ENCODE data around the genes BEST3 and CNOT2.

GRCh38 chr12:68634007-68635105 lies 23.7 kb downstream of the RAP1B start:
- PRO-cap, result no peak

DNA sequence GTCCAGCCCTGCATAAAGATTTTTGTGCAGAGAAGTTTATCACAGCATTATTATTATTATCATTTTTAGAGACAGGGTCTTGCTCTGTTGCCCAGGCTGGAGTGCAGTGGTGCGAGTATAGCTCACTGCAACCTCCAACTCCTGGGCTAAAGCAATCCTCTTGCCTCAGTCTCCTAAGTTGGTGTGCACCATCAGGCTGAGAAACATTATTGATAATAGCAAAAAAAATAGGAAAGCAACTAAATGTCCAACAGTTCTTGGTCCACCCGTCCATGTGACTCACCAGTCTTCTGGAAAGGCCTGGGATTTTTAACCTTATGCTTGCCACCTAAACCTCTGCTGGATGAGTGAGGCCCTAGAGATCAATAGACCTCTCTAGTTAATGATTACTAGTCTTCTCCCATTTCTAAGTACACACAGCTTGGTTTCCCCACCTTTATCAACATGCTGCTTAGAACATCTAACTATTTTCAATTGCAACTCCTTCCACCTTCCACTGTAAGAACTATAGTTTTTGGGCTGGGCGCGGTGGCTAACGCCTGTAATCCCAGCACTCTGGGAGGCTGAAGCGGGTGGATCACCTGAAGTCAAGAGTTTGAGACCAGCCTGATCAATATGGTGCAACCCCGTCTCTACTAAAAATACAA lies 19.0 kb upstream of the MDM2 start:
- PRO-cap, result no peak

GRCh38 chr12:68805616-68806093 lies 2.3 kb upstream of the MDM2 start:
- PRO-cap, result no peak

DNA sequence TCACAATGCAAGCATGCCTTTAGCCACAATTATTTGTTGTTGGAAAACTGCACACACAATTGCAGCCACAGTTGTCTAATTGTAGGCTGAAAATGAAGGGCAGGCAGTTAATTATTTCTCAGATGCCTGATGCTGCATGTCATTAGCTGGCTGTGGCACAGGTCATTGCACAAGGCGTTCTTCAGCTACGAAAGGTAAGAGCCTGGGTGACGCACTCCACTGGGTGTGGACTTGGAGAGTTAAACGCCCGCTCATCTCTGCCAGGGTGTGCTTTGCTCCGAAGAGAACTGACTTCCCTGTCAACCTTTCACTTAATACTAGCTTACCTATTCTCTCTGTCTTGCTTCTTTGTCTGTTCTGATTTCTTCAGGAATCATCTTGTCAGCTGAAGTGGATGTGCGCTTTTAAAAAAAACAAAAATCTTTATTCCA lies 91.4 kb upstream of the CPM start:
- PRO-cap, result no peak

DNA sequence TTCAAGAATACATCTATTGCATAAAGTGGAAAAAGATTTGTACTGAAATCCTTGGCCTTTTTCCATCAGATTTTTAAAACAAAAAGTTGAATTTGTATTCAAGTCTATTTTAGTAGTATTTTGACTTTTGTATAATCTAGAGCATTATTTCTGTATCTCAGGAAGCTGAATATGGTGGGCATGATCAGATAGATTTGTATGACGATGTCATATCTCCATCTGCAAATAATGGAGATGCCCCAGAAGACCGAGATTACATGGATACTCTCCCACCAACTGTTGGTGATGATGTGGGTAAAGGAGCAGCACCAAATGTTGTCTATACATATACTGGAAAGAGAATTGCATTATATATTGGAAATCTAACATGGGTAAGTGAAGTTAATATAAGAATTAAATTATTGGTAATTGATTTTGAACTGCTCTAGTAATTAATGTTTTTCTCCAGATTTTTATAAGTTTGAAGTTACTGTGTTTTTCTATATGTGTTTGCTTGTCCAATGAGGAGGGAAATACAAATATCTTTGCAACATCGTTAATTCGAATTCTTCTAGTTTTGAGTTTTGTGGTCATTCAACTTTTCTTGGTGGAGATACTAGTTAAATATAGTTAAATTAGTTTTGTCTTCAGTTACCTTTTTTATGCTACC lies 11.7 kb downstream of the CPSF6 start:
- PRO-cap, result no peak

DNA sequence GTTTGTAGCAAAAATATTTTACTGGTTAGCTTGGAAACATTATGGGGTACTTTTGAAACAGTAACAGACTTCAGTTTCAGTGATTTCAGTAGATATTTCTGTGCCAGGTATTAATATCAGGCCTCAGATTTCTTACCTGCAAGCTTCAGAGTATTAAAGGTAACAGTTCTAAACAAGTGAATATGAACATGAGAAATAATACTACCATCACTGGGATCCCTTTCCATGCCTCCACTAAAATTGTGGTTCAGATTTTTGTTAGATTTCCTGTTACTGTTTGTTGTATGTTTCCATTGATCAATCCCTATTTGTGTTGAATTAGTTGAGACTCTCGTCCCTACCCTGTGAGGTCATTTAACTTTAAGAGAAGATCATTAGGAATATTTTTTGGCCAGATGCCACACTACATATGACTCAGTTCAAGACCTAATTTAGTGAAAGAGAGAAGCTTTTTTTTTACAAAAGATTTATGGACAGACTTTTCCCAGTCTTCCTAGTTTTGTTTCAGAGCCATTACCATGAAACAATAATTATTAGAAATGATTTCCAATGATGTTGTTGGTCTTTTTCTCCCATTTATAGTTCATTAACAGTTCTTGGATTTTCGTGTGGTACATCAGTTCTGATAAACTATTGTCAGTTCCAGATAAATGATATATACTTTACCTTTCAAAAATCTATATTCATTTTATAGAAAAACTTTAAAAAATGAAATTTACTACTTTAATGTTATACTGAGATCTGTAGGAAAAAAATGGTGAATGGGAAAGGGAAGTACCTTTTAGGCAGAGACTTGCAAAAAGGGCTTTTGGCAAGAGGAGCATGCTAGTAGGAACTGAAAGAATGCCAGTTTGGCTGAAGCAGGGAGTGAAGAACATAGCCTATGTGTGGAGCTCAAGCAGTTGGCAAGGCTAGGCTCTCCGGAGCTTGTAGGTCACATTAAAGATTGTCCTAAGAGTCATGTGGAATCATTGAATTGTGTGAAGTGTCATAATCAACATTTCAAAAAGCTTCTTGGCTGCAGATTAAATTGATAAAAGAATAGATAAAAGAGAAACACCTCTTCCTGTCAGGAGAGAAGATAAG lies 35.6 kb downstream of the CPSF6 start:
- PRO-cap, result no peak

- PRO-cap, result no peak
Observed at GRCh38 chr12:69283674-69284556, 44.5 kb downstream of the CPSF6 start.

DNA sequence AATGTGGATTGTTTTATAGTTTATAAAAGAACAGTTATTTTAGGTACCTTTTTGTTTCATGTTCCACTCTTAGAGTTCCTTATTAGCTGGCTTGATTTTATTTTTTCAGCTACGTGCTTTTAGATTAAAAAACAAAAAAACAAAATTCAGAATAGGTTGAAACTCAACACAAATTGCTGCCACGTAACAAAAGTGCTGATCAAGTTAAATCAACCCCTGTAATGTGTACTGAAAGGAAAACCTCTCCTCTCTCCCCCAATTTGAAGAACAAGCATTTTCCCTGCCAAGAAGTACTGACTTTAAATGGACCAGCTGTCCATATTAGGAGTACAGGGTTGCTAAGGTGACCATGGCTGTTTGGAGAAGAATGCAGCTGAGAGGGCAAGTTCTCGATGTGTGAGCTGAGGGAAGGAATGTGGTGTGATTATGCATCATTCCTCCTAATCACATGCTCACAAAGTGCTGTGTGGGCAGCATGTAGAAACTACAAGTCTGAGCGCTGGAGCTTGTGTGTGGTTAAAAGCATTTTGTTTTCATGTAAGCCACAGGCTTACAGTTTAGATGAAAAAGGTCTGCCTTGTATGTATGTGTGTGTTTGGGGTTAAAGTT lies 50.9 kb upstream of the CCT2 start:
- PRO-cap, result bidirectional peak, plus-strand start at position 455 of the sequence, minus-strand start at position 371 of the sequence

- PRO-cap, result no peak
Observed at GRCh38 chr12:69699246-69699652, at the start of gene BEST3. TSS of gene BEST3 (minus strand) at chr12:69699303.

GRCh38 chr12:69936034-69936640 lies 111.1 kb downstream of the MYRFL start:
- PRO-cap, result no peak

GRCh38 chr12:69966821-69967393 lies 141.9 kb downstream of the MYRFL start:
- PRO-cap, result no peak

- PRO-cap, result bidirectional peak, plus-strand start at chr12:70243224, minus-strand start at chr12:70242985; bidirectional peak, plus-strand start at chr12:70243436, minus-strand start at chr12:70243328
Observed at GRCh38 chr12:70243144-70243526, at the start of gene CNOT2. TSS of gene CNOT2 (plus strand) at chr12:70243433.

DNA sequence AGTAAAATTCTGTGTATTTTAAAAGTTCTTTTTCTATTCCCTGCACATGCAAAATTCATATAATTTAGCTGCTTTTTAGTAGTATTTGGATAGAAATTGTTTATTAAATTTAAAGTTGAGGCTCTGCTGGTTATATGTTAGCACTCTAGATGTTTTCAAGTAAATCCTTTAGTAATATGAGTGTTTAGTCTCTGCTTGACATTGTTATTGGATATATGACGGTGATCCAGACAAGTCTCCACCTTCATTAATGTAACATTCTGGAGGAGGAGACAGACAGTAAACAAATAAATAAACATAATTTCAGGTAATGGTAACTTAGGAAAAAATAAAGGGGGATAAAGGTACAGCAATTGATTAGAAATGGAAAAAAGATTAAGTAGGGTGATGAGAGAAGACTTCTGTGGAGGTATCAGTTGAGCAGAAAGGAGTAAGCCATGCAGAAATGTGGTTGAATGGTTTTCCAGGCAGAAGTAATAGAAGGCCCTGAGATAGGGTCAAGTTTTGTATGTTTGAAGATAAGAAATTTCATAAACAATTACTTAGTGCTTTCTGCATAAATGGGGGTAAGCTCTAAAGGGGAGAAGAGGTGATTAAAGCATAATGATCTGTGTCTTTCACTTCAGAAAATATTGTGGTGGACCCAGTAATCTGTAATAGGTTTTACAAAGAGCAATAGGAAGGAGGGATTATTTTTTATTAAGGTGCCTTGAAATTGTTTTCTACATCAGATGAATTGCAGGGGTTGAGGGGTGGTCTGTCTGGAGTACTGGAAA lies 7.2 kb downstream of the CNOT2 start:
- PRO-cap, result no peak

GRCh38 chr12:70367352-70368069 lies 1.4 kb downstream of the KCNMB4 start:
- PRO-cap, result no peak

DNA sequence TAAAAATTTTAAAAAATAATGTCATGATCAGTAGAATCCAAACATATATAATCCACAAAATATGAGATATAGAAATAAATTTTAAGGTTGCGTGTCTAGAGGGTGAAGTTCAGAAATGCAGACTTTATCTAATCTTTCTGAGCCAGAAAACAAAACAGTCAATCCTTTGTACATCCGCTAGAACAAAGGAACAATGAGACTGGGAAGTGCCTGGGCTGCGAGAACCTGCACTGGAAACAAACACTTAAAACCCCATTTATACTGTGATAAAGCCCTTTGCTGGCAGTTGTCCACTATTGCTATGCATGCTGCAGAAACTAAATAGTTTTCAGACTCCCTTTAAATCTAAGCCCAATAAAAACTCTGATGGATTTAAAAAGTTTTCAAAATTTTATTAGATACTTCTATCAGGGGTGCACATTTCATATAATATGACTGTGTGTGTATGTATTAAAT lies 38.4 kb downstream of the PTPRB start:
- PRO-cap, result no peak

DNA sequence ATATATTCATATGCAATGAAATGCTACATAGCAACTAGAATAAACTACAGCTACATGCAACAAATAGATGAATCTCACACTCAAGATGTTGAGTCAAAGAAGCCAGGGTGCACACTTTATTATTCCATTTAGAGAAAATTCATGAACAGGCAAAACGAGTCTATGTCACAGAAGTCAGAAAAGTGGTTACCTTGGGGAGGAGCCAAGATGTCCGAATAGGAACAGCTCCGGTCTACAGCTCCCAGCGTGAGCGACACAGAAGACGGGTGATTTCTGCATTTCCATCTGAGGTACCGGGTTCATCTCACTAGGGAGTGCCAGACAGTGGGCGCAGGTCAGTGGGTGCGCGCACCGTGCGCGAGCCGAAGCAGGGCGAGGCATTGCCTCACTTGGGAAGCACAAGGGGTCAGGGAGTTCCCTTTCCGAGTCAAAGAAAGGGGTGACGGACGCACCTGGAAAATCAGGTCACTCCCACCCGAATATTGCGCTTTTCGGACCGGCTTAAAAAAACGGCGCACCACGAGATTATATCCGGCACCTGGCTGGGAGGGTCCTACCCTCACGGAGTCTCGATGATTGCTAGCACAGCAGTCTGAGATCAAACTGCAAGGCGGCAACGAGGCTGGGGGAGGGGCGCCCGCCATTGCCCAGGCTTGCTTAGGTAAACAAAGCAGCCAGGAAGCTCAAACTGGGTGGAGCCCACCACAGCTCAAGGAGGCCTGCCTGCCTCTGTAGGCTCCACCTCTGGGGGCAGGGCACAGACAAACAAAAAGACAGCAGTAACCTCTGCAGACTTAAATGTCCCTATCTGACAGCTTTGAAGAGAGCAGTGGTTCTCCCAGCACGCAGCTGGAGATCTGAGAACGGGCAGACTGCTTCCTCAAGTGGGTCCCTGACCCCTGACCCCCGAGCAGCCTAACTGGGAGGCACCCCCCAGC lies 39.6 kb downstream of the TSPAN8 start:
- PRO-cap, result no peak

DNA sequence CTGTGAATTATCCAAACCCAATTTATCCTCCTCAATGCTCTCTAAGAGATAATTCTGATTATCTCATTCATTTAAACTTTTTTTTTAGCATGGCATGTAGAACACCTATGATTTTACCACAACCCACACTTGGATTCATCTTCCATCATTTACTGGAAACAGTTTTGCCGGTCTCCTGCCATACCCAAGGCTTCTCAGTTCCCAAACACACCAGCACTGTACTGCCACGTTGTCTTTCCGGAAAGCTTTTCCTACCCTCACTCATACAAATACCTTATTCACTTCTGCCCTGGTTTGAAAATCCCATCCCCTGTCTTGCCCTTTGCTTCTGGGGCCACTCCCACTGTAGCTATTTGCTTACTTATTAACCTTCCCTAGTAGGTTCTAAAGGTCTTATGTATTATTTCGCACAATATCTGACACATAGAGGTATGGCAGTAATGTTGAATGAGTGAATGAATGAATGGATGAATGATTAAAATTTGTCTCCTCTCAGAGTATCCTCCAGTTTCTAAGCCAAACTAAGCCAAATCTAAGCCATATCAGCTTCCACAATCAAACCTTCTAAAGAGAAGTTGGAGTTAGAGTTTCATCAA lies 18.7 kb downstream of the TSPAN8 start:
- PRO-cap, result no peak

GRCh38 chr12:71530495-71530962 lies 90.9 kb downstream of the LGR5 start:
- PRO-cap, result no peak

DNA sequence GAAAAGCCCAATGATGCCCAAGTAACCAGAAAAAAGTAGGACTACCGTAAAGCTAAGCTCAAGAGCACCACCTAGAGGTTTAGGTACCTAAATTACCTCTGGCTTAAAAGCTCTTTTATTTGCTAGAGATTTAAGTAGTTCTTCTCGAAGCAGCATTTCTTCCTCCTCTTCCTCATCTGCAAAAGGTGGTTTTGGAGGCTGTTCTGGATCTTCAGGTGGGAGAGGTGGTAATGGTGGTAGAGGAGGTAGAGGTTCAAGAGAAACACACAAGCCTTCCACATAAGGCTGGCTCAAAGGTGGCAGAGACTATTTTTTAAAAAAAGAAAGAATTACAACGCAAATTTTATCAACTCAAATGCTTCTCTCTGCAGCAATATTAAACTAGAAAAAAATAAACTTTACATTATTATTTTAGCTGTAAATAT lies 26.9 kb downstream of the ZFC3H1 start:
- PRO-cap, result no peak

DNA sequence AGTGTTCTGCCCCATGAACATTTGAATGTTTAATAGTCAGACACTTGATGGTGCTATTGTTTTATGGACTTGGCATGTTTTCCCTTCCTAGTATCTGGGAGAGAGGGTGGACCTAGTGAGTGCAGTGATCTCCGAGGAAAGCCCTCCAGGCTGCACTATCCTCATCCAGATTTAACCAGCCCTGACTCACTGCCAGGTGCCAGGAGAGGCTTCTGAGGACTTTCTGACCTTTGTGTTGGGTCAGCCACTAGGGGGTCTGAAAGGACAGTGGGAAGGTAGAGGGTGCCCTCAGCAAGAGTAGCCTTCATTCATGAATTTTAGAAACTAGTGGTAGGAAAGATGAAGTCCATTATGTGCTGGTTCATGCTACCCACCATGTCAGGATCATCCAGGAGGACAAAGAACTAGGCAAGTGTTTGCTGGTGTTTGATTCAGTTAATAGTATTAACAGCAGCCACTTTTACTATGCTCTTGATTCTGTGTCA lies 24.2 kb downstream of the ZFC3H1 start:
- PRO-cap, result no peak